Thoracic aorta endothelial cell (primary cell): Measurements from ENCODE around the gene TATDN3.

DNA sequence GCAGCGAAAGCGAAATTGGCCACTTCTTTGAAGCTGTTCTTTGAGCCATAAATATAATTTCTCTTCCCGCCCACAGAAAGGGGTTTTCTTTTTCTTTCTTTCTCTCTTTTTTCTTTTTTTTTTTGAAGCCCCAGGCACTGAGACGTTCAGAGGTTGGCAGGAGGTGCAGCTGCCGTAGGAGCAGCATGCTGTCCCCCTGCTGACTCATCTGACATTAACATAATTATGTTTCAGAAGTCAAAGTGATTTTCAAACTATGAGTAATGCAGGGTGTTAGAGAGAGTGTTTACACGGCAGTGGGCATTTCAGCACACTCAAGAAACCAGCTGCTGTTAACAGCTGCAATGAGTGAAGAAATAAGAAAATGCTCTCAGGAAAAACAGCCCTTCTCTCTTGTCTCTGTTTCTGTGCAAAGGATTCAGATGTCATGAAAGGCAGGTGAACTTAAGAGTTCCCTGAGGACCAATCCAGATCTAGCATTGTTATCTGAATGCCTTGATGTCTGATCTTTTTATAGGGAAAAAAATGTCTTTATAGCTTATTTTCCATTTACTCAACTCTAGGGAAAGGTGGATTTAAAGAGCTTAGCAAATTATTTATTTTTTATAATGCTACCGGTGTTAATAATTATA is 41.4 kb upstream of the ATF3 start:
- CAGE, long polyA plus RNA, result no peak

DNA sequence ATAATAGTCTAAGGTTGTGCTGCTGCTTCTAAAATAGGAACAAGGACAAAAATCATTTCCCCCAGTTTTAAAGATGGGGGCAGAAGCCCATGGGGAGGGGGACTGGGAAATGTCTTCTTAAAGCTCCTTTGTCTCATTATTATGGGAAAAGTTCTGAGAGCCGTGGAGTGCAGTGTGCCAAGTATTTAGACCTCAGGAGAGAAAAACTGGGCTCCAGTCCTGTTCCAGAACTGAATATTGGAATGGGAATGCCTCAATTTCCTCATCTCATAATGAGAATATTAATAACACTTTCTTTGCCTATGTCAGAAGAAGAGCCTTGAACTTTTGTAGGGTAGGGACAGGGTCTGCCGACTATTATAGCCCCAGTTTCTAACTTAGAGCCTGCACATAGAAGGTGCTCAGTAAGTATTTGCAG is 40.9 kb upstream of the ATF3 start:
- CAGE, long polyA plus RNA, result no peak

GRCh38 chr1:212698859-212699541 is 640 bp downstream of the BATF3 start:
- CAGE, long polyA plus RNA, result no peak

DNA sequence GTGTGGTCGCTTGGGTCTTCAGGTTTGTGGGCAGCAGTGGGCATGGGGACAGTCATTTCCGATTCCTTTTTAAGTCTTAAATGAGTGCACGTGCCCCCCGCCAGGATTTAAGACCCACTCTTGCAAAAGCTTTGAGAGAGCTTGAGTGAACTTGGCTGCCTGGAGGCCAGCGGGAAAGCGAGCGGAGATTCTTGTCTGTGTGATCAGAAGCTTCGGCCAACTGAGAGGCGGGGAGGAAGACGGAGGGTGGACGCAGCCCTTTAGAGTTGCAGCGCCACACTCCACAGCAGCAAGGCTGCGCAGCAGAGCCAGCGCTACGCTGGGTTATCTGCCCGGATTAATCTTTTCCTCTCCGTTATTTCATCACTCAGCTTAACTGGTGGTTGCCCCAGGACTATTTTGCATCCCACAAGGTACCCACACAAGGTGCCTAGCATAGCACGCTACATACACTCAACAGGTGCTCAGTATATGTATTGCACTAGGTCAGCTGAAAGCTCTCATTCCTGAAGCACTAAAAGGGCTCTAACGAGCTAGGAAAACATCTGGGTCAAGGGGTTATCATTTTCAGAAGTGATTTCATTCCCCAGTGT is 1.4 kb upstream of the BATF3 start:
- CAGE, long polyA plus RNA, result no peak

DNA sequence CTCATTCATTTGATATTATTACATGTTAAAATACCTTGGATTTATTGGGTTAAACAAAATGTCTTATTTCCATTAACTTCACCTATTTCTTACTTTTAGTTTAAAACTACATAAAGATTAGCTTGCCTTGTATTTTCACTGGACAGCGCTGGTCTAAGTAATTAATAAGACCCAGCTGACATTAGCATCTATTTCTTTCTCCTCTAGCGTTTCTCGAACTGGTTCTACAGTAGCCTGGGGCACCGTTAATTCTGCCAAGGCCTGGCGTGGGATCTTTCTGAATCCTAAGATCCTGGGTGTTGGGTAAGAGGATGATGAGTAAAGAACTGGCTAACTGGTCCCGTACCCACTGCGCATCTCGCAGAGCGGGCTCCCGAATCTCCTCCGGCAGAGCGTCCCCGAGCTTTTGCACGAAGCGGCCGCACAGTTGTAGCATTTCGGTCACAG is 370 bp downstream of the NSL1 start:
- CAGE, long polyA plus RNA, result no peak

DNA sequence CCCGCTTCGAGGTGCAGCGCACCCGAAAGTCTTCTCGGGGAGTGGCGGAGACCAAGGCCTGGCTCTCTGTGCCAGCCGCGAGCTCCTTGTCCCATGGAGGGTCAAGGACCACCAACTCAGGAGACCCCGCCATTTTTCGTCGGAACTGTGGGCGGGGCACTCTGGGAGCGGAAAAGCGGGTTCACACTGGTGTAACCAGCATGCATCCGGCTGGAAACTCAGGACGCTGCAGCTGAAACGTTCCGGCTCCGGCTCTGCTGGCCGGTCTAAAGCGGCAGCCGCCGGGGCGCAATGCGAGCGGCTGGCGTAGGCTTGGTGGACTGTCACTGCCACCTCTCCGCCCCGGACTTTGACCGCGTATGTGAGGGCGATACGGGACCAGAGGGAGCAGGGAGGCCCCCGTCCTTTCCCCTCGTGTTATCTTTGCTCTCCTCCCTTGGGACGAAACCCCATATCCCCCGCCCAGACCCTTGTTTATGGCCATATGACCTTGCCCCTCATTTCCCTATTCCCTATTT is at the start of gene TATDN3:
TATDN3 (plus strand) TSS at position 264 of the 518 bp plus-strand sequence.
- CAGE, long polyA plus RNA, result no peak

- CAGE, long polyA plus RNA, result no peak
Observed at GRCh38 chr1:212951323-212951527, 884 bp downstream of the VASH2 start.

DNA sequence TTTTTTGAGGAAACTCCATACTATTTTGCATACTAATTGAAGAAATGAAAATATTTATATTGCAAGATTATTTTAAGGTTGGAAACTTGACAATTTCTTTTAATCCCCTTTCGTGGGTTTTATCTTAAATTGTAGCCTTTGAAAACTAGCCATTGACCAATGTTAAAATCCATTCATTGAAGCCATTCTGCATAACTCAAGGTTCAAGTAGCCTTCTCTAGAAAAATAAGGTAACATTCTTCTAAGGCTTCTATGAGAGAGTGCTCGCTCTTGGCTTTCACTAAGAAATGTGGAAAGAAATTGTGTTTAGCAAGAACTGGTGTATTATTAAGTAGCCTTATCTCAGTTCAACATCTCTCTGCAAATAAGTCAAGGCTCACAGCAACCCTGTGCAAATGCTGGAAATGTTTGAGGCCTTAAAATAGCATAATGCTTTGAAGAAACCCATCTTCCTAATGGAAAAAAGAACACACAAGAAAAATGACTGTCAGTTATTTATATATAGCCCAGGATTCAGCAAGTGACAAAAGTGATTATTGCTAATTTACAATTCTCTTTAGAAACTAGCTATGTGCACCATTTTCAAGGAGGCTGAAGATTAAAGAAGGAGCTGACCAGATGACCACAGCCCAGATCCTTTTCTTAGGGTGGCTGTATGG is 254.1 kb upstream of the PROX1 start:
- CAGE, long polyA plus RNA, result no peak

GRCh38 chr1:213996213-213996977 is 8.6 kb downstream of the PROX1 start:
- CAGE, long polyA plus RNA, result no peak

DNA sequence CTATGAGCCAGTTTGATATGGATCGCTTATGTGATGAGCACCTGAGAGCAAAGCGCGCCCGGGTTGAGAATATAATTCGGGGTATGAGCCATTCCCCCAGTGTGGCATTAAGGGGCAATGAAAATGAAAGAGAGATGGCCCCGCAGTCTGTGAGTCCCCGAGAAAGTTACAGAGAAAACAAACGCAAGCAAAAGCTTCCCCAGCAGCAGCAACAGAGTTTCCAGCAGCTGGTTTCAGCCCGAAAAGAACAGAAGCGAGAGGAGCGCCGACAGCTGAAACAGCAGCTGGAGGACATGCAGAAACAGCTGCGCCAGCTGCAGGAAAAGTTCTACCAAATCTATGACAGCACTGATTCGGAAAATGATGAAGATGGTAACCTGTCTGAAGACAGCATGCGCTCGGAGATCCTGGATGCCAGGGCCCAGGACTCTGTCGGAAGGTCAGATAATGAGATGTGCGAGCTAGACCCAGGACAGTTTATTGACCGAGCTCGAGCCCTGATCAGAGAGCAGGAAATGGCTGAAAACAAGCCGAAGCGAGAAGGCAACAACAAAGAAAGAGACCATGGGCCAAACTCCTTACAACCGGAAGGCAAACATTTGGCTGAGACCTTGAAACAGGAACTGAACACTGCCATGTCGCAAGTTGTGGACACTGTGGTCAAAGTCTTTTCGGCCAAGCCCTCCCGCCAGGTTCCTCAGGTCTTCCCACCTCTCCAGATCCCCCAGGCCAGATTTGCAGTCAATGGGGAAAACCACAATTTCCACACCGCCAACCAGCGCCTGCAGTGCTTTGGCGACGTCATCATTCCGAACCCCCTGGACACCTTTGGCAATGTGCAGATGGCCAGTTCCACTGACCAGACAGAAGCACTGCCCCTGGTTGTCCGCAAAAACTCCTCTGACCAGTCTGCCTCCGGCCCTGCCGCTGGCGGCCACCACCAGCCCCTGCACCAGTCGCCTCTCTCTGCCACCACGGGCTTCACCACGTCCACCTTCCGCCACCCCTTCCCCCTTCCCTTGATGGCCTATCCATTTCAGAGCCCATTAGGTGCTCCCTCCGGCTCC is 9.5 kb downstream of the PROX1 start:
- CAGE, long polyA plus RNA, result no peak

GRCh38 chr1:214106303-214106703 is 118.5 kb downstream of the PROX1 start:
- CAGE, long polyA plus RNA, result no peak

- CAGE, long polyA plus RNA, result no peak
Observed at GRCh38 chr1:214123088-214123501, 135.3 kb downstream of the PROX1 start.

- CAGE, long polyA plus RNA, result no peak
Observed at GRCh38 chr1:214362097-214362335, 81.1 kb downstream of the SMYD2 start.

DNA sequence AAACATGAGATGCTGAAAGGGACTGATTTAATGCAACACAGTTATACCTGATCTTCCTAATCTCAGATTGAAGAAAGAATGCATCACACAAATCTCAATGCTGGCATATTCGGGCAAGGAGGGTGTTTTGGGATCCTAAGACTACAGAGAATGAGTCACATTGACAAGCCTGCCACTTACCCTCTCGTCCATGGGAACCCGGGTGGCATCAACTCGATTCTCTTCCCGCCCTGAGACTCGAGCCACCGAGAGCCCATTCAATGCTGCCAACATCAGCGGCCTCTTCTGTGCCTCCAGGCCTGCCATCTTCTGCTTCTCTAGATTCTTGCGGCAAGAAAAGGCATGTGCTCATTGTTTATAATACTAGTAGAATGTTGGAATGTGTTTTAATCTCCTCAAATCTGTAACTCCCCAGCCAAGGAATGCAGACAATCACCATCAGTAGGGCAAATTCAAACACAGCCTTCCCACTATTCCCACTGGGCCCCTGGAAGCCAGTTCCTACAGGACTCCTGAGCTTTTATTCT is 96.9 kb downstream of the SMYD2 start:
- CAGE, long polyA plus RNA, result no peak

GRCh38 chr1:214517017-214517847 is 34.2 kb downstream of the PTPN14 start:
- CAGE, long polyA plus RNA, result no peak

DNA sequence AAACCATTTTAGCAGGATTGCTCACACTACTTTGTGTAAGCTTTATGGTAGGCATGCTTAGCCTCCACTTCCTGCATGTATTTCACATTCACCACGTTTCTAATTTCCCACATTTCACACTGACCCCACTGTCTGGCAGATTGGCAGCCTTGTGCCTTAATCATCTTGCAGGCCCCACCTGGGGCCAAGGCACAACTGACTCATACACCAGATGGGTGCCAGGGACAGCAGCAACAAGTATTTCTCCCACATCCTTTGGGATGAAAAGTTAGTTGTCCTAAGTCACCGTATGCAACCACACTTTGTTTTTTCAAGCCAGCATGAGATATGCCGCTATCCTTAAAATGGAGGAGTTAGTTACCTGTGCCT is 21.2 kb upstream of the CENPF start:
- CAGE, long polyA plus RNA, result no peak

DNA sequence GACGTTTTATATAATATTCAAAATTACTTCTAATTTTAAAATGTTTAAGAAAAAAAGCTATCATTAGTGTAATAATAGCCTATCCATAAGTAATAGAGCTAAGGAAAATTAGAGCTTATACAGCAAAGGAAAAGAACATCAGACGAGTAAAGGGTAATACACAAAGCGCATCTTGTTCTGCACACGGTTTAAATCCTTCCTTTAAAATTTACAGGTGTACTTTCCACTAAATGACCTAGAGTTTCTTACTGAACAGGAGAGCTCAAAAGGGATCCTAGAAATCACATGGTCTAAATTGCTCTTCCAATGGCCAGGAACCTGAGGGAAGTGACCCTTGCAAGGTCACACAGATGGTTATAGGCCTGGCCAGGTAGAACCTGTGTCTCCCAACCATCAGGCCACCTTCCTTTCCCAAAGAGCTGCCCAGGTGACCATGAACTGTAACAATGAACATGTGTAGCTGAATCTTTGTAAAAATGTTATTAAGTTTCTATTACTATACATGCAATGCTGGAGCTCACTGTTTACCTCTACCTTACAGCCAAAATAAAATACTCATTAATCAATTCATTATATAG is 72.3 kb downstream of the KCTD3 start:
- CAGE, long polyA plus RNA, result no peak

DNA sequence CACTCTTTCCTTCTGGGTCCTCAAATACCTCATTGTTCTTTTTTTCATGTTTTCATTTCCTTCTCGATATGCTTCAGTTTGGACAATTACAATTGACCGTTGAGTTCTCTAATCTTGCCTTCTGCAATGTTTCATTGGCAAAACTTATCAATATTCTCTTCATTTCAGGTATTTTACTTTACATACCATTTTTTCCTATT is 261.2 kb downstream of the USH2A start:
- CAGE, long polyA plus RNA, result no peak

- CAGE, long polyA plus RNA, result no peak
Observed at GRCh38 chr1:216531254-216531793, 108.1 kb upstream of the USH2A start.

GRCh38 chr1:216625880-216626264 is 97.4 kb downstream of the ESRRG start:
- CAGE, long polyA plus RNA, result no peak